Peripheral blood mononuclear cell (primary cell): ENCODE data around the genes PSIP1 and BNC2.

DNA sequence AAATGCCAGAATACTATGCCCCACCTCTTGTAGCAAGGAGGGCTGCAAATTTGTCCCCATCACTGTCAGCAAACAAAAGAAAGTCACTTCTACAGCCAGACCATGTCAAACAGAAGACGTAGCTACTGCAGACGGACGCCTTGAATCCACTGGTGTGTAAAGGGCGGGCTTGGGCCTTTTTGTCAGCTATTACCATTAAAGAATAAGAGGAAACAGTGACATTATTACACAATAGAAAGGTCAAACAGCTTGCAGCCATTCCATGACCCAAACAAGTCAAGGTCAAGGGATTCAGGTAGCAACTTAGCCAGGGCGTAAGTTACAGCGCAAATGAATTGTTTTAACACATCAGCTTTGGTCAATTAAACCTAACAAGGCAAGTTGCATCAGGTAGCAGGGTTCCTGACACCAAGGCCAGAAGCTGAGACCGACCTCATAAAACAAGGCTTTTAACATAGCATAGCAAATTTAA, 15.4 kb downstream of the NFIB start:
- PRO-cap, 8 experiments, result no peak in any of the 8 experiments

GRCh38 chr9:14400688-14400981, 86.7 kb upstream of the NFIB start:
- PRO-cap, 8 experiments, result no peak in any of the 8 experiments

GRCh38 chr9:14419273-14419732, 105.4 kb upstream of the NFIB start:
- PRO-cap, 8 experiments, result no peak in any of the 8 experiments

DNA sequence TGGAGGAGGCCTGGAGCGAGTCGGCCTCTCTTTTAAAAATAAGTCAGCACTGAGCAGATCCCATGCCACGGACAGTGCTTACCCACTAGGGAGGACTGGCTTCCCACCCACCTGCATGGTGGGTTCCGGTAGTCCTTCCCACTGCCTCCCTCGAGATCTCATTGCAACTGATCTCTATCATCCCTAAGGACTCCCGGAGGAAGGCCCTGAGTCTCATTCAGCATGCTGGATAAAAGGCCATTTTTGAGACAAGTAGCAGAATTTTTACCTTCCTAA, 155.9 kb downstream of the ZDHHC21 start:
- PRO-cap, 8 experiments, result no peak in any of the 8 experiments

DNA sequence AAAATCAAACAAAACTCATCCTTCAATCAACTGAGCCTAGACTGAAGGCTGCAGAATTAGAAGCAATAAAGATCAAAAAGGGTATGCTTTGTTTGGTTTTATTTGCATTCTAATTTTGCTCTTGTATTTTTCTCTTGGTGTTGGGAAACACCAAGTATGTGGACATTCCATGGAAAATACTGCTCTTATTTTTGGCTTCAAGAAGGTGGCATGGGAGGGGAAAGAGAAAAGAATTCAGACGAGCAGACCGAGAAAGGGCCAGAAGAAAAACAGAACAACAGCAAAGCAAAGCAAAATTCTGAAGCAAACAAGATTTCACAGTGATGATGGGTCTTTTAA, 27.0 kb downstream of the FREM1 start:
- PRO-cap, 8 experiments, result no peak in any of the 8 experiments

DNA sequence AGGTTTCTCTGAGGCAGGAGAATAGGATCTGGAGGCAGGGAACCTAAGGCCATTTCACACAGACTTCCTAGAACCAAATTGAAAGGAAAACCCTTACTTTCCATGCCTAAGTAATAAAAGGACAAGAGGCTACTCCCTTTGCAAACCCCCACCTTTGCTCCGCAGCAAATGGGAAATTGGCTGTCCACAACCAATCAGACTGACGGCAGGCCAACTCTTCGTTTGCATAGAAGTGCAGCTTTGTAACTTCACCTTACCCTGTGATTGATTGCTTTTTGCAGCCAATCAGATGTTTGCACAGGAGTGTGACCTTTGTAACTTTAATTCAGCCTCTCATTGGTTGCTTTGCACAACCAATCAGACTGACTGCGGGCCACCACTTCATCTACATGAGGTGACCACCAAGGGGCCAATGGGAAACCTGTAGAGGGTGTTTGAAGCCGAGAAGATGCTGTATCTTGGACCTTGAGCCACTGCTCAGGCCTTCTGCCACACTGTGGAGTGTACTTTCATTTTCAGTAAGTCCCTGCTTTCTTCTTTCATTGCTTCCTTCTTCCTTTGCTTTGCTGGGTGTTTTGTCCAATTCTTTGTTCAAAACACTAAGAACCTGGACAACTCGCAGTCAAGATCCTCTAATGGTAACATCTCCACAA, 51.2 kb upstream of the FREM1 start:
- PRO-cap, 8 experiments, result no peak in any of the 8 experiments

DNA sequence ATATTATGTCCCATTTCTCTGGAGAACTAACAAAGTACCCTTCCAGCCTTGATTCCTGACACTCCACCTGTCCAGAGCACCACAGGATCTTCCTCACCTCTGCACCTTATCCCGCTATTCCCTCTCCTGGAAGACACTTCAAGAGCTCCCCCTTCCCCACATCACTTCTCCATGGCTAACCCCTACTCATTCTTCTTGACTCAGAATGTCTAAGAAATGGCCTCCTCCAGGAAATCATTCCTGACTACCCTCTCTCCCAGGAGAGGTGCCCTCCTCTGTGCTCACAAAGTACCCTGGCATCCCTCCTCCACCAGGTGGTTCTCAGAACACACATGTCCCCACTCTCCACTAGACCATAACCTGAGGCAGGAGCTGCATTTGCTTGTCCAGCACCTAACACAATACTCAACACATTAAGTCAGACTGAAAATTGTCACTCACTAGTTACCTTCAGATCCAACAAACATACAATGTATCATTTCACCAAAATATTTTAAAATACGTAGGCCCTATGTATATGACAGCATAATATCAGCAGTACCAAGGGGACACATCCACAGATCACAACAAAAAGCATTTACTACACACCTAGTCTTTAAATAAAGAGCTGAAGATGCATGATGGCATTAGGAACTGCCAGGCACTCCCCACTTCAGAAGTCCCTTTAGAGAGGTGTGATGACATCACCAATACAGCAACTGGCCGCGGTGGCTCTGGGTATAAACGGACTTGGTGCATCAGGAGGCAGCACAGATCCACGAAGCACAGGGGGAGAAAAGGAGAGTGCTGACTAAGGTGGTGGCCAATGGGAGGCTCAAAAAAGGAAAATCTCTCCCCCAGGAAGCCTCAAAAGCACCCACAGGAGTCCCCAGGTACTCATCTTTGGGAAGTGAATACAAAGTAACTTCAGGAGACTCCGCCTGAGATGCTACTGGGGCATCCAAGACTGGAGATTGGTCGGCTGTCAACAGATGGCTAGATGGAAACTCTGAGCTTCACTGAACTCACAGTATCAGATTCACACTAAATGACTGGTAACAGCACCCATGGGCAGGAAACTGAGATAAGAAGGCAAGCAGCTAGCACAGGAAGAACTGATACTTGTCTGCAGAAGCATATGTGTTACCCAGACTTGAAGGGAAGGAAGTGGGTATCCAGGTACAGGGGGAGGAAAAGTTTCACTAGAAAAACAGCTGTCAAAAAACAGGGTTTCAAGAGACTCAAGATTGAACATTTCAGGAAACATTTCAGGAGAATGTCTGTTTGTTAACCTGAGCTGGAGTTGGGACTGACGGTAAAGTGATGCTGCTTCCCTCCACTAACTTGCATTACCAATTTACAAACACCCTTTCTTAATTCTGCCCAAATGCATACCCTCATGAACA, 7.8 kb downstream of the TTC39B start:
- PRO-cap, 8 experiments, result peak in 7 of 8 experiments; most common plus-strand start position 750 of the sequence (in 5); most common minus-strand start position 573 of the sequence (in 7)

DNA sequence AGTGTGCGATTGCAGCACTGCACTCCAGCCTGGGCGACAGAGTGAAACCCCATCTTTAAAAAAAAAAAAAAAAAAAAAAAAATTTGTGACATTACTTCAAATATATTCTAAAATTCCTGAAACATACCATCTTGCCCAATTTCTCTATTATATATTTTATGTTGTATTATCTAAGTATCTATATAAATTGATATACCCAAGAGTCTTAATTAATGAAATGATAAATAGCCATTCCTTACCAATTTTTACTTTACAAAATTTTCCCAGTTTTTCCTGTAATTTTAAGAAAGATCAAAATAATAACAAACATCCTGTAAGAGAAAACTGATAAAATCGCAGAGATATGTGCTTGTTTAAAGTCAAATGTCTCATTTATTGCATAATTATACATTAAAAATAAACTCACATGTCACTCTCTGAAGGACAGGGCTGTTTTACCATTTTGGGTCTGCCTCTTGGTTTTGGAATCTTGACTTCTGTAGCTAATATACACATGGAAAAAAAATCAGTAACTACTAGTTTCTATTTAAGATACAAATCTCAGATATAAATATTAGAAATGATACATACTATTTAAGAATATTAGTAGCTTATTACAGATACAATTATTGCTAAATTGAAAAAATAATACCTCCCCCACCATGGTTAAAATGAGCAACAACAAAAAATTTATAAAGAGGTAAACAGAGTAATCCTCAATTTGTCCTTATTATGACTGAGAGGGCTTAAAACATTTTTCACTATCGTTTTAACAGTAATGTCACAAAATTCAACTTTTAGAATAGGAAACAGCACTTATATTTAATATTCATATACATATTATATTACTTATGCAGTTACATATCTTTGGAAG, 32.5 kb downstream of the PSIP1 start:
- PRO-cap, 8 experiments, result no peak in any of the 8 experiments

- PRO-cap, 8 experiments, result peak in 8 of 8 experiments; most common plus-strand start chr9:15510459 (in 3); most common minus-strand start chr9:15510962 (in 7)
These were observed at the start of gene PSIP1 for GRCh38 chr9:15509918-15511187. TSS of gene PSIP1 (minus strand) at chr9:15510970.

DNA sequence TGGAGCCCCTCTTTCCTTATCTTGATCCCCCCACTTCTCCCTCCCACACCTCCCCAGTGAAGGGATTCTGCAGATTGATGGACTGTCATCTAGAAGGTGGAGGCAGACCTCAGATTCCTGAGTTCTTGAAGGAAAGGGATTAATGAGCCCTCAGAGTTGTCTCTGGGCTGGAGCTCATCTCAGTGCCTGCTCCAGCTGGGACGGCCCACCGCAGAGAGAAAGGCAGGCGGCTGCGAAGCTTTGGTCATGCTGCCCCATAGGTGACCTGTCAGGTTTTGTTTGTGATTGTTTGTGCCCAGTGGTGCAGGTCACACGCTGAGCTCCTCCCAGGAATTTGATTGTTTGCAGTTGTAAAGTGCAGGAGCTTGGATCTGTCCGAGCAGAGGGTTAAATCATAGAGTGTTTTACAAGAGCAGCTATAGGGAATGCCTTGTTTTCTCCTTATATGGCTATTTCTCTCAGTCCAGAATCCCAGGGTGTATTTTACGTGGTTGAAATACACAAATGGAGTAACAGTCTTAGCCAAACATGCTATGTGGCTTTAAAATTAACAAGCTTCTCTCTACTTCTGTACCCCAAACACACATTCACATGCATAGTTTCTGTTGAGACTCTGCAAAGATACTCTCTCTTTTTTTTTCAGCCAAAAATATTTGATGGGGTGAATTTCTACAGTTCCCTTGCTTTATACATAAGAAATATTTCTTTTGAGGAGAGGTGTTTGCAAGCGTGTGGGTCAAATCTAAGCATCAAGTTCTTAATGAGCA, 487.6 kb downstream of the CCDC171 start:
- PRO-cap, 8 experiments, result no peak in any of the 8 experiments

GRCh38 chr9:16461223-16461926, 409.1 kb downstream of the BNC2 start:
- PRO-cap, 8 experiments, result no peak in any of the 8 experiments

DNA sequence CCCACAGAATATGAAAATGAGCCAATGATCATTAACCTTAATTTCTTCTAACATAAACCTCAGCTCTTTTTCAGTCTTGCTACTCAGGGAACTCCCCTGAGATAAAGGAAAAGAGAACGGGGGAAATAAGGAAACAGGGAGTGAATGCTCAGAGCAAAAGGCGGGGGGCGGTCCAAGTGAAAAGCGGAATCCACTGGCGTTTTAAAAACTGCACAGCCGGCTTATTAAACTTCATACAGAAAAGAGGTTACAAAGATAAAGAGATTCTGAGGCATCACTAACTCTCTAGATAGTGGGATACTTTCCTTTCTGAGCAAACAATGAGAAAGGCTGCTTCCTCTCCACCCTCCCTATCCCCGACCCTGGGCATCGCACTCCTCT, 245.1 kb downstream of the BNC2 start:
- PRO-cap, 8 experiments, result no peak in any of the 8 experiments

DNA sequence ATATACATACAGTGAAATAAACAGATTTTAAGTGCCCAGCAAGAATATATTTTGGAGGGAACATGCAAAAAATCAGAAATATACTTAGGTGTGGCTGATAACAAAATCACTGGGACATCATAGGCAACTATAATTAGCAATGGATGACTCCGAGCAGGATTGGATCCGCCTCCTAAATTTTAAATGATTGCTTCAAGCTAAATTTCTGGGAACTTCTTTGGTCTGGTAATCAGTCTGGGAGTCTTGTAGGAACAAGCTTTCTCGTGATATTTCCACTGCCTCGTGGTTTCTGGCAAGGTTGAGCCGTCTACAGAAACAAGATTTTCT, 232.6 kb downstream of the BNC2 start:
- PRO-cap, 8 experiments, result no peak in any of the 8 experiments

- PRO-cap, 8 experiments, result no peak in any of the 8 experiments
These were observed 142.6 kb downstream of the BNC2 start for GRCh38 chr9:16727627-16728470.

- PRO-cap, 8 experiments, result no peak in any of the 8 experiments
These were observed 1.8 kb downstream of the BNC2 start for GRCh38 chr9:16868483-16869278.

GRCh38 chr9:16870317-16871296, at the start of gene BNC2:
TSS of gene BNC2 (minus strand) at chr9:16870670.
- PRO-cap, 8 experiments, result peak in 1 of 8 experiments; most common plus-strand start chr9:16870453 (in 1)

- PRO-cap, 8 experiments, result peak in 2 of 8 experiments; most common plus-strand start chr9:16871925 (in 1); most common minus-strand start chr9:16871937 (in 1)
These were observed 1.3 kb upstream of the BNC2 start for GRCh38 chr9:16871562-16872363.

- PRO-cap, 8 experiments, result no peak in any of the 8 experiments
These were observed 184.3 kb upstream of the SH3GL2 start for GRCh38 chr9:17394534-17395023.

GRCh38 chr9:18383053-18383510, 90.9 kb upstream of the ADAMTSL1 start:
- PRO-cap, 8 experiments, result no peak in any of the 8 experiments

GRCh38 chr9:18447274-18447825, 26.6 kb upstream of the ADAMTSL1 start:
- PRO-cap, 8 experiments, result no peak in any of the 8 experiments